Hair follicular keratinocyte (primary cell): ENCODE measurements around the genes NDUFAF5 and MACROD2.

- RAMPAGE, long total RNA: no peak
Measured at GRCh38 chr20:11806466-11806729, 111.3 kb upstream of the BTBD3 start.

GRCh38 chr20:12753328-12753715, 255.4 kb upstream of the SPTLC3 start:
- RAMPAGE, long total RNA: no peak

DNA sequence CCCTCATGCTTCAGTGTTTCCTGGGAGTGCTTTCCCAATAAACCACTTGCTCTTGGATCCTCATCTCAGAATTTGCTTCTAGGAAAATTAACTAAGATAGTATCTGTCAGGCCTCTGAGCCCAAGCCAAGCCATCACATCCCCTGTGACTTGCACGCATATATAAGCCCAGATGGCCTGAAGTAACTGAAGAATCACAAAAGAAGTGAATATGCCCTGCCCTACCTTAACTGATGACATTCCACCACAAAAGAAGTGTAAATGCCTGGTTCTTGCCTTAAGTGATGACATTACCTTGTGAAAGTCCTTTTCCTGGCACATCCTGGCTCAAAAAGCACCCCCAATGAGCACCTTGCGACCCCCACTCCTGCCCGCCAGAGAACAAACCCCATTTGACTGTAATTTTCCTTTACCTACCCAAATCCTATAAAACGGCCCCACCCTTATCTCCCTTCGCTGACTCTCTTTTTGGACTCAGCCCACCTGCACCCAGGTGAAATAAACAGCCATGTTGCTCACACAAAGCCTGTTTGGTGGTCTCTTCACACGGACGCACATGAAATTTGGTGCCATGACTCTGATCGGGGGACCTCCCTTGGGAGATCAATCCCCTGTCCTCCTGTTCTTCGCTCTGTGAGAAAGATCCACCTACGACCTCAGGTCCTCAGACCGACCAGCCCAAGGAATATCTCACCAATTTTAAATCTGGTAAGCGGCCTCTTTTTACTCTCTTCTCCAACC, 254.9 kb upstream of the SPTLC3 start:
- RAMPAGE, long total RNA: no peak

- RAMPAGE, long total RNA: no peak
Measured at GRCh38 chr20:13307427-13307875, 86.4 kb downstream of the ISM1 start.

GRCh38 chr20:13342310-13343134, 121.4 kb downstream of the ISM1 start:
- RAMPAGE, long total RNA: no peak

- RAMPAGE, long total RNA: no peak
Measured at GRCh38 chr20:13379396-13380211, 158.5 kb downstream of the ISM1 start.

- RAMPAGE, long total RNA: no peak
Measured at GRCh38 chr20:13459189-13459774, 179.4 kb downstream of the TASP1 start.

GRCh38 chr20:13470865-13471318, 167.8 kb downstream of the TASP1 start:
- RAMPAGE, long total RNA: no peak

GRCh38 chr20:13784758-13785880, at the start of gene NDUFAF5:
Gene NDUFAF5, plus strand, starts transcription at chr20:13785028.
- RAMPAGE, long total RNA: start-site peak on the minus strand at chr20:13784880-13784921, 85 and 29 reads in 2 replicates

DNA sequence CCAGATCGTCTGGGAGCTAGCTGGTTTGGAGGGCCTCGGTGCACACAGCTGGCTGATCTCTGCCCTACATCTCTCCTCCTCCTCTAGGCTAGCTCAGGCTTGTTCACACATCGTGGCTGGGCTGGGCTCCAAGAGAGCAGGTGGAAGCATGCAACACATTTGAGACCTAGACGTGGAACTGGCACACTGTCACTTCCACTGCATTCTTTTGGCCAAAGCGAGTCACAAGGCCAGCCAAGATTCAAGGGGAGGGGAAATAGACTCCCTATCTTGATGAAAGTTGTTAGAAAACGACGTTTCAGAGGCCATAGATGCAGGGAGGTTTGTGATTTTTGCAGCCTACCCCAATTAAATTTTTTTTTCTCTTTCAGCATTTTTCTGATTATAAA, 16.0 kb downstream of the NDUFAF5 start:
- RAMPAGE, long total RNA: no peak

- RAMPAGE, long total RNA: no peak
Measured at GRCh38 chr20:13875343-13875887, 90.6 kb downstream of the NDUFAF5 start.

GRCh38 chr20:13994955-13995829, at the start of gene MACROD2:
Gene MACROD2, plus strand, starts transcription at chr20:13995516.
- RAMPAGE, long total RNA: no peak

DNA sequence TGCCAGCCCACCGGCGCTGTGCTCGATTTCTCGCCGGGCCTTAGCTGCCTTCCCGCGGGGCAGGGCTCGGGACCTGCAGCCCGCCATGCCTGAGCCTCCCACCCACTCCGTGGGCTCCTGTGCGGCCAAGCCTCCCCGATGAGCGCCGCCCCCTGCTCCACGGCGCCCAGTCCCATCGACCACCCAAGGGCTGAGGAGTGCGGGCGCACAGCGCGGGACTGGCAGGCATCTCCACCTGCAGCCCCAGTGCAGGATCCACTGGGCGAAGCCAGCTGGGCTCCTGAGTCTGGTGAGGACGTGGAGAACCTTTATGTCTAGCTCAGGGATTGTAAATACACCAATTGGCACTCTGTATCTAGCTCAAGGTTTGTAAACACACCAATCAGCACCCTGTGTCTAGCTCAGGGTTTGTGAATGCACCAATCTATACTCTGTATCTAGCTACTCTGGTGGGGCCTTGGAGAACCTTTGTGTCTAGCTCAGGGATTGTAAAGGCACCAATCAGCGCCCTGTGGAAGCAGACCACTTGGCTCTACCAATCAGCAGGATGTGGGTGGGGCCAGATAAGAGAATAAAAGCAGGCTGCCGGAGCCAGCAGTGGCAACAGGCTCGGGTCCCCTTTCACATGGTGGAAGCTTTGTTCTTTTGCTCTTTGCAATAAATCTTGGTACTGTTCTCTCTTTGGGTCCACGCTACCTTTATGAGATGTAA, 110.6 kb downstream of the FLRT3 start:
- RAMPAGE, long total RNA: no peak

GRCh38 chr20:14712236-14712490, 374.8 kb upstream of the FLRT3 start:
- RAMPAGE, long total RNA: no peak

GRCh38 chr20:16283785-16284546, 289.3 kb downstream of the KIF16B start:
- RAMPAGE, long total RNA: no peak

- RAMPAGE, long total RNA: no peak
Measured at GRCh38 chr20:16339789-16340365, 233.4 kb downstream of the KIF16B start.

GRCh38 chr20:16340366-16340982, 232.8 kb downstream of the KIF16B start:
- RAMPAGE, long total RNA: no peak

DNA sequence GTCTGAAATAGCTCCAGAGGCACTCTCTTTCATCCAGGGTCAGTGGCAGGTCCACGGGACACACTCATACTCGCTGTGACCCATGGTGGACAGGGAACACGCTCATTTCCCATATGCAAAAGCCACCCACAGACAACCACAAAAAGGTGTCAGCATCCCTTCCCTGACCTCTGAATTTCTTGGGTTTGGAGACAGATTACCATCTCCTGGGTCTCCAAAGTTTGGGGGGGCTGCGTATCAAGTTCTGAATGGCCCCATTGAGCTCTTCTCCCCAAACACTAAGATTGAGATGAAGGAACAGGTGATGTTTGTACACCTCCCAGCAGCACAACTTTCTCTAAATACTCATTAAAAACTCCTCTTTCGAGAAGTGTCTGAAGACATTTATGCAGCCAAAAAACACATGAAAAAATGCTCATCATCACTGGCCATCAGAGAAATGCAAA, 73.4 kb upstream of the PCSK2 start:
- RAMPAGE, long total RNA: no peak

DNA sequence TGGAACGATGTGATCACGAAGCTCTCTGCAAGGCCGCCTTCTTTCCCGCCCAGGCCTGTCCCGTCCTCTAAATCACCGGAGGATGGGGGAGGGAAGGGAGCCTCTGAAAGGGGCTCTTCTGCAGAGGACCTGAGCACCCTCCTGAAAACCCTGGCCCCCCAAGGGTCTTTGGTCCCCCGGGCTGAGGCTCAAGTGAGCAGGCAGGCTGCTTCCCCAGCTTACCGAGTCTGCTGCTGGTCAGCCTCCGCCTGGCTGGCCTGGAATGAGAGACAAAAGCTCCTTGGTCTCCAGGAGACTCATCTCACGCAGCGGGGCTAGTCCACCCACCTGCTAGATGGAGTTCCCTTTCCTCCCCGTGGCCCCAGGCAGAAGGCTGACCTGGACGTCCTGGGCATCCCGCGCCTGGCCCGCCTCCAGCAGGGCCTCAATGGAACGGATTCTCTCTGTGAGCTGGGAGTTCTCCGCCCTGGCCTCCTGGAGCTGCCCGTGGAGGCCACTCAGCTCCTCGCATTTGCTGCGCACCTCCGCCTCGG, 54.9 kb downstream of the RRBP1 start:
- RAMPAGE, long total RNA: no peak

- RAMPAGE, long total RNA: no peak
Measured at GRCh38 chr20:17665644-17666422, 16.2 kb downstream of the RRBP1 start.